Colonic mucosa (tissue), 1 donor: Measurements from ENCODE around the genes KLHL12, CHI3L1 and PRELP.

- PRO-cap: no peak
These were observed 20.5 kb upstream of the SYT2 start for GRCh38 chr1:202730582-202731345.

GRCh38 chr1:202862660-202863107, 26.3 kb downstream of the RABIF start:
- PRO-cap: no peak

GRCh38 chr1:202926409-202927470, at the start of gene KLHL12:
Gene KLHL12, minus strand, starts transcription at chr1:202927234.
- PRO-cap: bidirectional peak, plus-strand start at chr1:202927387, minus-strand start at chr1:202927209

- PRO-cap: no peak
These were observed 1.4 kb upstream of the ADIPOR1 start for GRCh38 chr1:202959010-202960314.

- PRO-cap: no peak
These were observed 3.3 kb upstream of the ADIPOR1 start for GRCh38 chr1:202961233-202961939.

DNA sequence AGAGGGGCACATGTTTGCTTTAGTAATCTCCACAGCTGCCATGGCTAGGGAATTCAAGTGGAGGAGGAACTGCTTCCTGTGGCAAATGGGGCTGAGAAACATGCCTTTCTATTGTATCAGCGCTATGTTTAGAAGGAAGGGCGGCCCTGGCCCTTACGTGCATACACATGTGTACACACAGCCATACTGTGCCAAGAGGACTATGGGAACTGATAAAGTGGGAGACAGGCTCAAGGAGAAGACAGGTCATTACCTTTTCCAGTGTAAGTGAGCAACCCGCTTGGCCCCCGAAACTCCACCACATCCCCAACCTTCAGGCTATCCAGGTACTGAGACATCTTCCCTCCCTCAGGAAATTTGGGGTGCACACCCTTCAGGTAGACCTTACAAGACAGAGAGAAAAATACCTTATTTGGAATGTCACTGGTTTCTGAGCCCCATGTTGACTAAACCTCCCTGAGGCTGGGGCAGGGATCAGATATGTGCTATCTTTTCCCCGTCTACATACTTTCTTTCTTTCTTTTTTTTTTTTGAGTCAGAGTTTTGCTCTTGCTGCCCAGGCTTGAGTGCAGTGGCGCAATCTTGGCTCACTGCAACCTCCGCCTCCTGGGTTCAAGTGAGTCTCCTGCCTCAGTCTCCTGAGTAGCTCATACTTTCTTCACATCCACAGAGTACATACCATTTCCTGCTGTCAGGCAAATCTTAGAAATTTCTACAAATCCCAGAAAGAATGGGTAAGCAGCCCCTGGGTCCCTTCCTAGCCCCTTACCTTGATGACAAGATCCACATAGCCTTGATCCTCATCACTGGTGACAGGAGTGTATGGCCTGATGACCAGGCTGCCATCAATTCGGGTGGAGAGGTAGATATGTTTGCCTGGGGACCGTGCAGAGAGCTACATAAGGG, 1.7 kb downstream of the CYB5R1 start:
- PRO-cap: no peak

DNA sequence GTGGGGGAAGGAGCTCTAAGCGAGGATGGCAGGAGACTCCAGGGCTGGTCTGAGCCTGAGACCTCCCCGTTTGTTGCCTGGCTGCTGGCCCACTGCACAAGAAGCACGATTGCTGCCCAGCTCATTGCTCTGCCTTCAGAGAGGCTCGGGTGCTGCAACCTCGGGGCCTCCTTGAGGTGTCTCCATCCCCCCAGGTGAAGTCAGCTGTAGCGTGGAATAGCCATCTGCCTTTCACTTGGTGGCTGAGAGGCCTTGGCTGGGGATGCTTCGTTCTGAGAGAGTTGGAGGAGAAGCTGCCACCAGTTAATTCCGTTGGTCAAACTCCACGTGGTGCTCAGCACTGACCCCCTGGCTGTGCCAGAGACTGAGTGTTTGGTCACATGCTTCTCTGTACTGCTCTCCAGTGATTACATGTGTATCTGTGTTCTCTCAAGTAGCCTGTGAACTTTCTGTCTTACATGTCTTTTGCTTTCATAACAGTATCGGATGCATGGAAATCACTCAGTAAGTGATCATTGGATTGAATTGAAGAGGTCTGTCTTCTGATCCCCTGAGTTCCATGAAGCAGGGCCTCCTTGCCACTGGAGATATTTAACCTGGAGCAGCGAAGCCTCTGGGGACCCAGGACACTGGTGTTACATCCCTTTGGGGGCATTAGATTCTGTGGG, 2.9 kb downstream of the PPFIA4 start:
- PRO-cap: no peak

DNA sequence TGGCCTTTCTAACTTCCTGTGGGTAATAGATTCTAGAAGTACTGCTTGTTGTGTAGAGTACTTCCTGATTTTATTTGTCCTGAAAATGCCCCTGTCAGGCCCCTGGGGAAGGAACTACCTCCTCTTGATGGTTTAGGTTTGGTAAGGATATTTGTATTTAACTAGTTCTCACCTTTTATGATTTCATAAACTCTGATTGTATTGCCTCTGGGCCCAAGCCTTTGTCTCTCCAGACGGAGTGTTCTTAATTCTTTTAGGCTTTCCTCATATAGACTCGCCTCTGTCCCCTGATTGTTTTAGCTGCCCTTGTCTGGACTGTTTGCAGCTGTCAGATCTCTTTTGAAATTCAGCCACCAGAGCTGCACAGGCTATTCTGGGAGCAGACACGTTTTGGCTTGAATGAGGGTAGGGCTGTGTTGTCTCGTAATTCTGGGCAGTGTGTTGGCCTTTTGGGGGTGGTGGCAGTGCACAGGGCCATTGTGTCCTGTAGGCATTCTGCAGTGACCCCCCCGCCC, 16.5 kb downstream of the MYOG start:
- PRO-cap: no peak

- PRO-cap: no peak
These were observed 6.6 kb downstream of the ADORA1 start for GRCh38 chr1:203133976-203134605.

DNA sequence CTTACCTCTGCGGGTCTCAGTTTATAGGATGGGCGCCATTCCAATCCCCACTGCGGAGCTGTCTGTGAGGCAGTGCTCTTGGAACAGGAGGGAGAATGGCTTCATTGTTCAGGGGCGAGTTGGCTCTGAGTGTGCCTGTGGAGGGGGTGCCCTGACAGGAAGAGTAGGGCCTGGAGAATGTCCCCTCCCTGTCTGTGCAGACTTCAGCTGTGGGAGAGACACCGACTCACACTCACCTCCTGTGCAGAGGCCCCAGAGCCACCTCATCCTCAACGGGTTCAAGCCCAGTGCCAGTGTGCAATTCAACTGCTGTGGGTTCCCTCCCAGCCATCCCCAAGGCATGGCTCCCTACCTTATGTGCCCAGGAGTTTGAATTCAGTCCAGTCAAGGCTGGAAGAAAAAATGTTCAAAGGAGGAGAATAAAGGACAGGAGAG, 17.2 kb downstream of the ADORA1 start:
- PRO-cap: no peak

GRCh38 chr1:203186420-203187655, at the start of gene CHI3L1:
Gene CHI3L1, minus strand, starts transcription at chr1:203186704.
- PRO-cap: no peak

DNA sequence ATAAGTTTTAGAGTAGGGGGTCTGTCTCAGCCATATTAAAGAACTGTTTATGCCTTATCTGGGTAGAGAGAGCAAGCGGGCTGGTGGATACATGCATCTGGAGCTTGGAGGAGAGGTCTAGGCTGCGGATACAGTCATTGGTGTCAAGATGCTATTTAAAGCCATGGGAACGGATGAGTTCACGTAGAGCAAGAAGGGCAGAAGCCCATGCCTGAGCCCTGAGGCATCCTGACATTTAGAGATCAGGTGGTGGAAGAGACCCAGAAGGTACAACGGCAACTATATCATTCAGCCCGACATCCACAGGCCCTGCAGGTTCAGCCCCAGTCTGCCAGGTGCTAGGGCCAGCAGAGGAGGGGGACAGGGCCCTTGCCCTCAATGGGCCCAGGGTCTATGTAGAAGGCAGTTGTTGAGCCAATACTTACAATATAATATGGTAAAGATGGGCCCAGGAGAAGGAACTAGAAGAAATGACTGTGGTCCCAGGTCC, 15.1 kb upstream of the CHI3L1 start:
- PRO-cap: no peak

GRCh38 chr1:203306028-203306970, 980 bp downstream of the BTG2 start:
- PRO-cap: bidirectional peak, plus-strand start at chr1:203306782, minus-strand start at chr1:203306669

DNA sequence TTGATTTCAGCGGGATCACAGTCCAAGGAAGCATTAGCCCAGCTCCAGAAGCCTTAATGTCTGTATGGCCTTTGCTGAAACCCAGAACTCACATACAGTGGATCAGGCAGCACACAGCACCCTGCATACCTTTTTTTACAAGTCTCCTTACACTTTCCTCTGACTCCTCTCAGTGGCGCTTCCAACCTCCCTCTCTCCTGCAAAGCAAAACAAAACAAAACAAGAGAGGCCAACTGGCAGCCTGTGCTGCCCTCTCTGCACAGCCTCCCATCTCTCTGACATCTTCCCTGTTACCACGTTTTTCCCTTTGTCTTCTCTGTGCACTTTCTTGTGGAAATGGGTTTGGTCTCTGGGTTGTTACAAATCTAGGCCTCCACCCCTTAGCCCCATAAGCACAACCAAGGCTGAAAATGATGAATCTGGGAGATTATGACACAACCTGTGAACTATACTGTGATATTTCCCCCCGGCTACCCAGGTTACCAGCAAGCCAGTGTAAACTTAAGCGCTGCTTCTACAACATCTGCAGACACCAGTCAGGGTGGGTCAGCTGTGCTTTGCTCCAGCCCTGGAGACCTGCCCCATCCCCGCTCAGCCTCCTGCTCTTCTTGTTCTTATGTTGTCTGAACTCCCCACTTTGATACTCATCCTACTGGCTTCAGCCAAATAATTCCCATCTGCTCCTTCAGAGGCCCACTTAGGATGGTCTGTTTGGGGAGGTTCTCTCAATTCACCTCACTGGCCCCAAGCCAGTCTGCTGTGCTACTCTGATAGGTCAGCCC, 54.9 kb upstream of the FMOD start:
- PRO-cap: no peak

- PRO-cap: no peak
These were observed 27.2 kb upstream of the PRELP start for GRCh38 chr1:203448138-203449163.

DNA sequence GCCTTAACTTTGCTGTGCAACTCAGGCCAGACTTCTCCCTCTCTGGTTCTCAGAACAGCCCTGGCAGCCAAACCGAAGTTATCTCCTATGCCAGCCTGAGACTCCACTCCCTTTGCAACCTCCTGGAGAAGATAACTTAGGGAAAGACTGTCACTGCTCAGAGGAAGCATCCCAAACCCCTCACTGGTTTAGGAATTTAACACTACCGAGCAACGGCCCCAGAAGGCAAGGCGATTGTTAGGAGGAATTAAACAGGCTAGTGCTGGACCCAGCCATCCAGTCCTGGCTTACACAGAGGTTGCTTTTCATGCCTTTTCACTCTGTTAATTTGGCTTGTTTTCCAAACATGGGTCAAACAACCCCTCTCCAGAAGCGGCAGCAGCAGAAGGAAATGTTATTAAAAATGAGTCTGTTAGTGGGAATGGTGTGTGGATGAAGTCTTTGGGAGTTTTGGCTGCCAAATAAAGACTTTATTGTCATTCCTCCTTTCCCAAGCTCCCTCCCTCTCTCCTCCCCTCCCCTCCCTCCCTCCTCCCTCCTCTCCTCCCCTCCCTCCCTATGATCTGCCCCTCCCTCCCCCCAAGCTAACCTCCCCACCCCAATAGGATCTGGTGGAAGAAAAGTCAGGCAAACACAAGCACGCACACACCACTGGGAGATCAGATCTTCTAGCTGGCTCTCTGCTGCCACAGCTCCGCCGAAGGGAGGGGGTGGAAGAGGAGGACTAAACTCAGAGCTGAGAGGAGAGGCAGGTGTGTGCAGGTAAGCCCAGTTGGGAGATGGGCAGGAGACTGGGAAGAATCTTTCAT, at the start of gene PRELP:
TSS of gene PRELP (plus strand) at position 630 of the 809 bp plus-strand sequence.
- PRO-cap: bidirectional peak, plus-strand start at position 662 of the sequence, minus-strand start at position 506 of the sequence

DNA sequence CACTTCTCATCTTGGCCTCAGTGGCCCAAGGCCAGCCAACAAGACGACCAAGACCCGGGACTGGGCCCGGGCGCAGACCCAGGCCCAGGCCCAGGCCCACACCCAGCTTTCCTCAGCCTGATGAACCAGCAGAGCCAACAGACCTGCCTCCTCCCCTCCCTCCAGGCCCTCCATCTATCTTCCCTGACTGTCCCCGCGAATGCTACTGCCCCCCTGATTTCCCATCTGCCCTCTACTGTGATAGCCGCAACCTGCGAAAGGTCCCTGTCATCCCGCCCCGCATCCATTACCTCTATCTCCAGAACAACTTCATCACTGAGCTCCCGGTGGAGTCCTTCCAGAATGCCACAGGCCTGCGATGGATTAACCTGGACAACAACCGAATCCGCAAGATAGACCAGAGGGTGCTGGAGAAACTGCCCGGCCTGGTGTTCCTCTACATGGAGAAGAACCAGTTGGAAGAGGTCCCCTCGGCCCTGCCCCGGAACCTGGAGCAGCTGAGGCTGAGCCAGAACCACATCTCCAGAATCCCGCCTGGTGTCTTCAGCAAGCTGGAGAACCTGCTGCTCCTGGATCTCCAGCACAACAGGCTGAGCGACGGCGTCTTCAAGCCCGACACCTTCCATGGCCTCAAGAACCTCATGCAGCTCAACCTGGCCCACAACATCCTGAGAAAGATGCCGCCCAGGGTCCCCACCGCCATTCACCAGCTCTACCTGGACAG, 7.8 kb downstream of the PRELP start:
- PRO-cap: no peak

DNA sequence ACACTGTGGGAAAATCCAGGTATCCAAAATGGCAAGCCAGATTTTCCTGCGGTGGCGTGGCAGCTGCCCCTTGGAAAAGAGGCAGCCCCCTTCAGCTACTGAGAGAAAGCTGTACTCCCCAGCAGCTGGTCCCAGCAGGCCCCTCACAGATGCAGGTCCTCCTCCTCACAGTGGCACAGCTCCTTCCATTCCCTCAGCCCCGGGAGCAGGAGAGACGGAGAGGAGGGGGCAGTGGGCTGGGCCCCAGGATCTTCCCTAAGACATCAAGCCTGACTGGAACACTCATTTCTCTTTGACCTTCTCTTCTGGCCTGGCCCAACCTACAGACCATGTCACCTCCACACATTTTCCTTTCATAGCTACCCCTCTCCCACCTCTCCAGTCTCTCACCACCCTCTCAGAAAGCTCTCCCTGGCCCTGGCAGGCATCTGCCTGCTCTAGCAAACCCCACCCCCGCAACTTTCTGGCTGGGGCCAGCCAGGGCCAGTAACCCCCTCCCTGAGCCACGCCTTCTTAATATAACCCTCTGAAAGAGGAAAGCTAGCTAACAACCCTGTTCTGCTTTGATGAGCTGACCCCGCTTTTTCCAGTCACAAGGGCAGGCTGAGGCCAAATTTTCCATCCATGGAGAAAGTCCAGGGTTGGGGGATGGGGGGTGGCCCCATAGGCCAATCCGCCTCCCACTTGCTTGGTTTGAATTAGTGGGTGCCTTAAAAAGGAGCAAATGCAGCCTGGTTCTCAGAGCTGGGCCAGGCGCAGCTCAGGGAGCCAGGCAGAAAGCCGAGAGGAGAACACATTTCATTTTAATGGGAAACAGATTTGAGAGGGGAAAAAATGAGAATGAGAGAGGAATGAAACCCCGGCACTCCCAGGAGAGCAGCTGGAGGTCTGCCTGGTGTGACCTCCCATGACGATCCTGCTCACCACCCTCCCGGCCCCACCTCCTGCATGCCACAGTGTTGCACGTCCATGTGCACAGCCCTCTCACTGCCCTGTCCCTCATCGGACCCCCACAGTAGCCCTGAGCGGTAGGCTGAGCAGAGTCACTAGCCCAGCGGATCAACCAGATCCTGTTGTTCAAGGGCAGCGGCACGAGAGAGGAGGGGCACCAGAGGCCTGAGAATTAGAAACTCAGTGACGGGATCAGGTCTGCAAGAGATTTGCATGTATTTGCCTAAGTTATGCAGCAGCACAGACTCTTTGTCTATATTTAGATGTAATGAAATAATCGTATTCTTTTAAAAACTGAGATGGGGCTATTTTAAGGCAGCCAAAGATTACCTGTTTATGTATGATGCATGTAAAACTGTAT, 62.2 kb downstream of the OPTC start:
- PRO-cap: bidirectional peak, plus-strand start at position 741 of the sequence, minus-strand start at position 439 of the sequence

- PRO-cap: no peak
These were observed 29.1 kb upstream of the ATP2B4 start for GRCh38 chr1:203597258-203598135.

DNA sequence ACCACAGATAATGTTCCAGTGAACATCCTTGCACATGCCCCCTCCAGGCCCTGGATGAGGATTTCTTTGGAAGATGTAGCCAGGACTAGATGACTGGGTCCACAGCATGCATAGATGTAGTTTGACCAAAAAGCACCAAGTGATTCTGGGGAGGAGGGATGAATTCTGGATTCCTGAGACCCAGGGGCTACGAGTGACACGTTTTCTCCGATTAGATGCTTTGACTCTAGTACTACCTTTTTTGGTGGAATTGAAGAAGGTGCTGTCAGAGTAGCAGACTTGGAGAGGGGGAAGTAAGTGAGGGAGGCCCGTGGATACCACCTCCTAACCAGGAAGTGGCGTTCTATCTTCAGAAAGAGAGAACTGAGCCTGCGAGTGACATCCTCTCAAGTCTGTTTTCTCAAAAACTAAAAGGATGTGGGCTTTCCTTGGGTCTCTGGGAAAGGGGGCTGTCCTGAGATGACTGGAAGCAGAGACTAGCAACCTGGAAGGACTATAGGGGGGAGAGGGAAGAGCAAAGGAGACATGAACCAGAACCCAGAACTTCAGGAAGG, 48.9 kb downstream of the ATP2B4 start:
- PRO-cap: no peak